Measurements from ENCODE around the gene STRN3.

GRCh38 chr14:24953335-24953835, 96.6 kb downstream of the STXBP6 start:
- RRBS: no CpG with 5 or more reads among the region's 4 CpGs

DNA sequence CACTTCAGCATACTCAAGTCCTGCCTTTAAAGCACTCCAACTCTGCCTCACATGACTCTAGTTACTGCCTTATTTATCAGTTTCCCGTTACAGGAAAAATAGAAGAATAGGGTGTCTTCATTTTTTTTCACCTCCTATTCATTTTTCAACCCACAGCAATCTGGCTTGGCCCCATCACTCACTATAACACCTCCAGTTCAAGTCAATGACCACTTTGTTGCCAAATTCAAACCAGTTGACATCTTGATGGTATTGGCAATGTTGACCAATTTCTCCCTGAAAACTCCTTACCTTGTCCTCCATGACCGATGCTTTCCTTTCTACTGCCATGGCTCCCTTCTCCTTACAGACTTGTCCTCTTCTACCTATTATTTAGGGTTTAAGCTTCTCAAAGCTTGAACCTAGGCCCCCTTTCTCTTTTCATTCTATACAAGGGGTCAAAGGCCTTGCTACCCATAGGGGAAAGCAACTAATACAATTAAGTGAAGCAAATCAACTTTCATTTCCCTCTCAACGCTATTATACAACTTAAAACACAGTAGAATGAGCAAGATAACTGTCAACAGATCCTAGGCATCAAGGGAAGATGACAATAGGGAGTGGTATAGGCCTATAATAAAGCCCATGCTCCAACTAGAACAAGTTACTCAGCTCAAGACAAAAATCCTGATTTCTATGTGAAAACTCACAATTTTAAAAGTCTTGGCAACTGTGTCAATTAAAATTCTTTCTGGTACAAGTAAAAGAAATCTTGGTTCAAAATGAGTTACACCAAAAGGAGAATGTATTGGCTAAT, 28.4 kb downstream of the STXBP6 start:
- RRBS: no CpG with 5 or more reads among the region's 3 CpGs

DNA sequence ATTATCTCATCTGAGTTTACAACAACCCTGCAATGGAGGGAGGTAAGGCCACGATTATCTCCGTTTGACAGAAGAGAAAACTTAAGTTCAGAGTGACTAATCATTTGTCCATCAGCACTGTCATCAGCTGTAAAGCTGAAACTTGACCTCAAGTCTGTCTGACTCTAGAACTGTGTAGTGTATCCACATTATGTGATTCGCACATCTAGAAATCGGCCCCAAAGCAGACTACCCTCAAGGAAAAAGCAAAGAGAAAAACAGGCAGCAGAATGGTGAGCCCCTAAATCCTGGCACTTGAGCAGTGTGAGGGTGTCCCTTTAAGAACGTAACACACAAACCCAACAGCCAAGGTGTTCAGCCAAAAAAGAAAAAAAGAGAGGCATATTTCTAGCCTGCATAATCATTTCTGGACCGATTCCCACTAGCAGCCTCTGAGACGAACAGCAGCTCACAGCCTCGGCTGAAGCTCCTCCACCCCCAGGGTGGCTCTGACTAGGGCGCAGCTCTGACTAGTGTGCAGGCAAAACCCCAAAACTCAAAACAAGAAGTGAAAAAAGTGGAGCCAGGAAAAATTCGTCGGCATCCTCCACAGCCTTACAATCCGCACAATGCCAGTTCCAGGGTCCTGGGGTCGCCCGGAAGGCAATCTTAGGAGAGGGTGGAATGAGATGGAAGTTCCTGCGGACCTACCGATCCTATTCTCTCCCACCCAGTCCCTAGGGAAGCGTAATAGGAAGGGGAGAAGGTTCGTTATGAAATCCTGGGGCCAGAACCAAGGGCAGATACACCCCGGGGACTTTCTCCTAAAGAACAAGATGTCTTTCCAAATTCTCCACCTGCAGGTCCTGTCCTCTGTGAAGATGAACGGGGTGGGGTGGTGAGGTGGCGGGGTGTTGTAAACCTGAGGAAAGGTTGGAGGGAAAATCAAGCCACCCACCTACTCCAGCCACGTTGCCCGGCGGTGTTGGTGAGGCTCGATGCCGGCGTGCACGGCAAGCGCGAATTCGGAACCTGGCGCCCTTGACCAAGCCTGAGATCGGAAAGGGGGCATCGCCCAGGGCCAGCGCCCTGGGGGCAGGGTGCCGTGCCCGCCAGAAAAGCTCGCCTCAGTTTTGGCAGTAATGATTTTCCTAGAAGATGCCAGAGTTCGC, 1.3 kb downstream of the STXBP6 start:
- RRBS: no CpG with 5 or more reads among the region's 39 CpGs

- RRBS: no CpG with 5 or more reads among the region's 8 CpGs
Measured at GRCh38 chr14:25050510-25050701, 459 bp upstream of the STXBP6 start.

DNA sequence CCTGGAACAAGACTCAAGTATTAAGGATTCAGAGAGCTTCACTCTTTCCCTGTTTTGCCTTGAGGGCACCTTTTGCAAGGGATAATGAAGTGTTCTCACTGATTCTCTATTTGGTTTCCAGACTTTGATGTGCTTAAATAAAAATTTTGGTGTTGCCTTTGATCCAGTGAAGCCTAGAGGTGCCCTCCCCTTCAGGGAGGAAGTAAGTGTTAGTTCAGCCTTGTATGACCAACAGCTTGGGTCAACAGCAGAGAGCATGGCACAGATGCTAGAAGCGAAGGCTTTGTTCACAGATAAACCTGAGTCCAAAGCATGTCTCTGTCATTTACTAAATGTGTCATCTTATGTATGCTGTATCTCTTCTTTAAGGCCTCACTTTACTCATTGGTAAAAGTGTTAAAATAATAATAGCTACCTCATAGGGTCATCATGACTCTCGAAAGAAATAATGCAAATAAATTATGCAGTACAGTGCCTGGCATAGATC, 52.9 kb upstream of the STXBP6 start:
- RRBS: no CpG with 5 or more reads among the region's 2 CpGs

GRCh38 chr14:26584126-26584834, 13.6 kb downstream of the NOVA1 start:
- RRBS: no CpG with 5 or more reads among the region's 5 CpGs

- RRBS: 7% methylated on average over 15 of the region's 51 CpGs
Measured at GRCh38 chr14:26597105-26597965, 498 bp downstream of the NOVA1 start.

GRCh38 chr14:26872480-26872893, 274.7 kb upstream of the NOVA1 start:
- RRBS: no CpG with 5 or more reads among the region's 4 CpGs

DNA sequence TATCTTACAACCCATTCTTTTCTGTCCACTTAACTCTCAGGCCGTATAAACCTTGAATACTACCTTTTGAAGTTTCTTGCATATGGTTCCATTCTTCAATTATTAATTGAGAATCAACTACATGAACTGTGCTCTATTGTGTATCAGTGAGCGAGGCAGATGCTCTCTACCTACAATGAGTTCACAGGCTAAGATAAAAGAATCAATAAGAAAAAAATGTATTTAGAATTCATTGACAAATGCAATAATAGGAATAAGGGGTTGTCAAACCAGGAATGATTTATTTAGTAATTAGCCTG, 831.0 kb upstream of the NOVA1 start:
- RRBS: no CpG with 5 or more reads among the region's 2 CpGs

DNA sequence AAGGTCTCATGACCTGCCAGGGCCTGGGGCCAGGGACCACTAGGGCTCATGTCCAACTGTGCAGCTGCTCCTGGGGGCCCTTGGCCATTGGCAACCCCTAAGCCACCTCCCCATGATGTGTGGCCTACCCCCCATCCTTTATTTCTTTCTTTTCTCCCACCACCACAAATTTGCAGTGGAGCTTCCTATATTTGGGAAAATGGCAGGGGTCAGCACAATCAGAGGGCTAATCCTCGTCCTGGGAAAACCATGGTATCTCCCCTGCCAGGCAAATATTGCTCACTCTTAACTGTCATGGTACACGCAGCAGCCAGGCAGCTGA, 365.2 kb upstream of the FOXG1 start:
- RRBS: no CpG with 5 or more reads among the region's 2 CpGs

- RRBS: no CpG with 5 or more reads among the region's 30 CpGs
Measured at GRCh38 chr14:28764963-28765882, 1.4 kb upstream of the FOXG1 start.

- RRBS: 4% methylated on average over 15 of the region's 62 CpGs
Measured at GRCh38 chr14:28785128-28785981, 18.8 kb downstream of the FOXG1 start.

GRCh38 chr14:30194638-30194982, 267.0 kb upstream of the PRKD1 start:
- RRBS: no CpG with 5 or more reads among the region's 3 CpGs

- RRBS: no CpG with 5 or more reads among the region's 4 CpGs
Measured at GRCh38 chr14:31021539-31022009, 3.9 kb upstream of the AP4S1 start.

- RRBS: 2% methylated on average over 35 of the region's 67 CpGs
Measured at GRCh38 chr14:31025754-31026486, at the start of gene STRN3. STRN3 (minus strand) TSS chr14:31026379.

DNA sequence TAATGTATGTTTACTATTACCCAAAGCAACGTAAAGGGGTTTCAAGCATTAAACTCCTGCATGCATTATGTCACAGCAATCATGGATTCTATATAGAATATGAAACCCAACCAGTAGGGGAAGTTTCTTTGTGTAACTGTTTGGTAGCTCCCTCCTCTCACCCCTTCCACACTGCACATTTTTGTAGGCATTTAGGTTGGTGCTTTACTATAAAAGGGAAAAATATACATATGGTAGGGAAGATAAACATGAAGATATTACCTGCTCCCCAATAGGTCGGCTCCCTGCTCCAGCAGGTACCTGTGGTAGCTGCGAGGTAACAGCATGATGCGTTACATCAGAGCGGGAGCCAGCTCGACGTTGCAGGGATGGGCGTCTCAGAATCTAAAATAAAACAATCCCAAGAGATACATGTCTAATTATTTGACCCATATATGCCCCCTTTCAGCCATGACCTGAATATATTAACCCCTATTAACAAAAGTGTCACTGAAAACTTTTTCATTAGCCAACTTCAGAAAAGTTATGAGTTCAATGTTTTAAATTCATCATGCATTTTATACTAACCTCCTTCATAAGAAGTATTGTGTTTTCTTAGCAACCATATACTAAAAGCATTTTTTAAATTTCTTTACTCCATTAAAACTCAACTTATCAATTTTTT, 86.3 kb downstream of the HECTD1 start:
- RRBS: no CpG with 5 or more reads among the region's 8 CpGs

GRCh38 chr14:31173013-31173949, 34.3 kb downstream of the HECTD1 start:
- RRBS: no CpG with 5 or more reads among the region's 18 CpGs

DNA sequence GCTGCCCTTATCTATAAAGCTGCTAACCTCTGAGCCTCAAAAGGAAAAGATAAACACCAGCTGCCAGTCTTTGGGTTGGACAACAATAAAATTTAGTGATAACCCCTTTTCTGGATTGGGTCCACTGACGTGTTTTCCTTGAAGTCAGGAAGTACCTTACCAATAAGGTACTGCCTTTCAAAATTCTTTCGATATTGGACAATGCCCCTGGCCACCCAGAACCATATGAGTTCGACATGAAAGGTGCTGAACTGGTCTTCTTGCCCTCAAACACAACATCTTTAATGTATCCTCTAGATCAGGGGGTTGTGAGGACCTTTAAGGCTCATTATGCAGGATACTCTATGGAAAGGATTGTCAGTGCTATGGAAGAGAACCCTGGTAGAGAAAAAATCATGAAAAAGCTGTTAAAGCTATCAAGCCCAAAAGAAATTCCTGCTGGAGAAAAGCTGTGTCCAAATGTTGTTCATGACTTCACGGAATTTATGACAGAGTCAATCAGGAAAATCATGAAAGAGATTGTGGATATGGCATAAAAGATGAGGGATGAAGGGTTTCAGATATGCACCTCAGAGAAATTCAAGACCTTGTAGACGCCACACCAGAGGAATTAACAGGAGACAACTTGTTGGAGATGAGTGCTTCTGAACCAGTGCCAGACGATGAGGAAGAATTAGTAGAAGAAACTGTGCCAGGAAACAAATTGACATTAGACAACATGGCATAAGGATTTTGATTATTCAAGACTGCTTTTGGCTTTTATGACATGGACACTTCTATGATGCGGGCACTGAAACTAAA, 129.2 kb downstream of the NUBPL start:
- RRBS: no CpG with 5 or more reads among the region's 7 CpGs

- RRBS: no CpG with 5 or more reads among the region's 8 CpGs
Measured at GRCh38 chr14:32078800-32079333, 1.8 kb downstream of the ARHGAP5 start.

DNA sequence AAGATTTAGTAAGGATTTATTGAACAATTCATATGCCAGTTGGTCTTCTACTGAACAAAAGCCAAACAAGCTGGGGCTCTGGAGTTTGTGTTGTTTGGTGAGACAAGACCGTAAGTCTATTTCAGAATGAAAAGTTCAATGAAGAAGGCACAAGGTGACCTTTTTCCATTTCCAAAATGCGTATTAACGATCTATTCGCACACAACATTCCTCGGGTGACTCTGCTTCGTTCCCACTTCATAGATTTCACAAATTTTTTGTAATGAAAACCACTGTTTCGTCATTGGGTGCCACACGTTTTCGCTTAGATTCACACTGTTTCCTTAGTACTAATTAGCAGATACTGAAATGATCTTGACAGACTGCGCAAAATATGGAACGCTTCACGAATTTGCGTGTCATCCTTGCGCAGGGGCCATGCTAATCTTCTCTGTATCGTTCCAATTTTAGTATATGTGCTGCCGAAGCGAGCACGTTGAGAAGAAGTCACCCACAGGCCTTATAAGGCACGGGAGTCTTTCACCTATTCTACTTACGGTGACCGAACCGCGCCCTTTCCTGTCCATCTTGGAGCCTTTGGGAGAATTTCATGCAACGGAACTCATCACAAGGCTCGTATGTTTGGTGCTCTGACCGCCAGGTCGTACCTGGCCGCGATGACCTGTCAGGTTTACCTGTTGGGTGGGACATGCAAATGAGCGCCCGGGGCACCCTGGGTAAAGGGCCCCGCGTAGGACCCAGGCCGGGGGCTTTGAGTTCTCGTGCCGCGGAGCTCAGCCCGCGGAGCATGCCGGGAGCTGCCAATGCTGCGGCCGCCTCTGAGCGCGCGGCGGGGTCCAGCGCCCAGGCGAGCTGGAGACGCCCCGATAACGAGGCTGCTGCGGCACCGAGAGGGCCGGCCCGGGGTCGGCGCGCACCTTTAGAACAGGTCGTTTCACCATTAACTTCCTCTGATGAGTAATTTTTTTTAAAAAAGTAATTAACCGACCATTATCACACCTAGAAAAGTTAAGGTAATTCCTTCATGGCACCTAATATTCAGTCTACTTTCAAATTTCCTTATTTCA, 126.0 kb upstream of the AKAP6 start:
- RRBS: 2% methylated on average over 19 of the region's 60 CpGs